Tongue (tissue), 2 donors: ENCODE measurements around the genes ADGRE1, INSR, KANK3 and HNRNPM.

DNA sequence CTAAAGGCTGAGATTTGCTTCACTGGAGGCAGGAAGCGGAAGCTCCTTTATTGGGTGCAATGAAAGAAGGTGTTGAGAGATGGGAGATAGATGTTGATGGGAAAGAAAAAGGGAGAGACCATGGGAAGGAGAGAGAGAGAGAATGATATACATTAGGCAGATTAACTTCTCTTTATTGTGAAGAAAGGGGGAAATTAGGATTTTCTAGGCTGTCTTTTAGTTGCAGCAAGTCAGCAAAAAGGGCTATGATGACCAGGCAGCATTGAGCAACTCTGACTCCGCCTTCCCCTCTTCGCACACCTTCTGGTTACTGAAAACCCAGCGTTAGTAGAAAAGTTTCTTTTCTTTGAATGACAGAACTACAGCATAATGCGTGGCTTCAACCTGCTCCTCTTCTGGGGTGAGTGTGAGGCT, at the start of gene ADGRE1:
Gene ADGRE1, plus strand, starts transcription at position 340 of the 414 bp plus-strand sequence.
- RAMPAGE, long total RNA: no peak

DNA sequence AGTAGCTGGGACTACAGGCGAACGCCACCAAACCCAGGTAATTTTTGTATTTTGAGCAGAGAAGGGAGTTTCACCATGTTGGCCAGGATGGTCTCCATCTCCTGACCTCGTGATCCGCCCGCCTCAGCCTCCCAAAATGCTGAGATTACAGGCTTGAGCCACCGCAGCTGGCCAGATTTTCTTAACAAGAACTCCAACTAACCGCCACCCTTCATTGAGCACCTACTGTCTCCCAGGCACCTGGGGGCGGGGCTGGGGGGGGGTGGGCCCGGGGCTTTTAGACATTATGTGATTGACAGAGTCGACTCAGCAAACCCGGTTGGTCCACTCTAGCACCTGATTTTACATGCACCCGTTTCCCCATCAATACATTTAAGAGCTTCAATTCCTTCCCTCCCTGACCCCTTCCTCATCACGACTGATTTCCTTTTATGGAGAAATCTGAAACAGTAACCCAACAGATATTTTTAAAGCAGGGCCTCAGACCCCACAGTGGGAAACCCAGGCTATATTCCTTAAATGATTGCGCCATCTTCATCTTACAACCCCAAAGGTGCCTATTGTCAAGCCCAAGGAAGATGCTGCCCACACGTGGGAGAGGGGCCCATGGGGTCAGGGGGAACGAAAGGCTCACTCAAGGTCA, 1.9 kb downstream of the INSR start:
- RAMPAGE, long total RNA: no peak

- RAMPAGE, long total RNA: no peak
These were observed at the start of gene INSR for GRCh38 chr19:7293712-7294706. INSR (minus strand) TSS chr19:7294414.

GRCh38 chr19:7355419-7355706, 6.6 kb downstream of the ARHGEF18 start:
- RAMPAGE, long total RNA: no peak

DNA sequence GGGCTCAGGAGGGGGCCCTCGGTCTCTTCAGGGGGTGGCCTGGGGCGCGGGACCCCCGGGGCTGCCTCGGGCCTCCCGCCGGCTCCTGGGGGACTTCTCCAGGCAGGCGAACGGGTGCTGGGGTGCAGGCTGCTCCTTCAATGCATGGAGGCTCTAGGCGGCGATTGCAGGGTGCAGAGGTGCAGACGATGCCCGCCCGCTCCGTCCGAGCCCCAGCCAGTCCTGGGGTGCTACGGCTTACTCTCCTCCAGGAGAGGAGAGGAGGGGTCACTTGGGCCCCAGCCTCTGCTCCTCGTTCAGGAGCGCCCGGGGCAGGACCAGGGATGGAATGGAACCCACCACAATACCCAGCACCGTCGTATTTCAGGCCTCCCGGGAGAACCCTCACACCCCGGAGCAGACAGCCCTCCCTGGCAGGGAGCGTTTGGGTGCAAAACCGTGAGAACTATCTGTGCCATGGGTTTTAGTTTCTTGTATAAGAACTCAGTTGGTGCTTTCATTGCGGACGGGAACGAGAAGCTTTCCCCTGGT, 46.6 kb downstream of the ARHGEF18 start:
- RAMPAGE, long total RNA: no peak

- RAMPAGE, long total RNA: no peak
These were observed 1.0 kb downstream of the ZNF358 start for GRCh38 chr19:7516879-7517367.

DNA sequence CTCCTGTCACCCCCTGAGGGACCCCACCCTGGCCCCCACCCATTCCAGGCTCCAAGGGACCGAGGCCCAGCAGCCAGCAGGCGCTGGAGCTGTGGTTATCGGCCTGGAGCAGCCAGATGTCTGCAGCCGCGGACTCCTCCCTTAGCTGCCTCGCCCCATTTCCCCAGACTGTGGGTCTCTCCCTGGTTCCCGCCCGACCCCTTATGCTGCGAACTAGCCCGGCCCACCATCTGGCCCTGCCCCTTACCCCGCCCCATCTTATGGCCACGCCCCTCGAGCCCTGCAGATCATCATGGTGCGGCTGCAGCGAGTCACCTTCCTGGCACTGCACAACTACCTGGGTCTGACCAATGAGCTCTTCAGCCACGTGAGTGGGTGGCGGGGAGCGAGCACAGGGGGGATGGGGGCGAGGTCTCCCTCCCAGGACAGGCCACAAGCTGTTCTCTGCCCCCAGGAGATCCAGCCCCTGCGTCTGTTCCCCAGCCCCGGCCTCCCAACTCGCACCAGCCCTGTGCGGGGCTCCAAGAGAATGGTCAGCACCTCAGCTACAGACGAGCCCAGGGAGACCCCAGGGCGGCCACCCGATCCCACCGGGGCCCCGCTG, 5.7 kb downstream of the PNPLA6 start:
- RAMPAGE, long total RNA: no peak

- RAMPAGE, long total RNA: no peak
These were observed 2.0 kb downstream of the CAMSAP3 start for GRCh38 chr19:7597582-7598103.

DNA sequence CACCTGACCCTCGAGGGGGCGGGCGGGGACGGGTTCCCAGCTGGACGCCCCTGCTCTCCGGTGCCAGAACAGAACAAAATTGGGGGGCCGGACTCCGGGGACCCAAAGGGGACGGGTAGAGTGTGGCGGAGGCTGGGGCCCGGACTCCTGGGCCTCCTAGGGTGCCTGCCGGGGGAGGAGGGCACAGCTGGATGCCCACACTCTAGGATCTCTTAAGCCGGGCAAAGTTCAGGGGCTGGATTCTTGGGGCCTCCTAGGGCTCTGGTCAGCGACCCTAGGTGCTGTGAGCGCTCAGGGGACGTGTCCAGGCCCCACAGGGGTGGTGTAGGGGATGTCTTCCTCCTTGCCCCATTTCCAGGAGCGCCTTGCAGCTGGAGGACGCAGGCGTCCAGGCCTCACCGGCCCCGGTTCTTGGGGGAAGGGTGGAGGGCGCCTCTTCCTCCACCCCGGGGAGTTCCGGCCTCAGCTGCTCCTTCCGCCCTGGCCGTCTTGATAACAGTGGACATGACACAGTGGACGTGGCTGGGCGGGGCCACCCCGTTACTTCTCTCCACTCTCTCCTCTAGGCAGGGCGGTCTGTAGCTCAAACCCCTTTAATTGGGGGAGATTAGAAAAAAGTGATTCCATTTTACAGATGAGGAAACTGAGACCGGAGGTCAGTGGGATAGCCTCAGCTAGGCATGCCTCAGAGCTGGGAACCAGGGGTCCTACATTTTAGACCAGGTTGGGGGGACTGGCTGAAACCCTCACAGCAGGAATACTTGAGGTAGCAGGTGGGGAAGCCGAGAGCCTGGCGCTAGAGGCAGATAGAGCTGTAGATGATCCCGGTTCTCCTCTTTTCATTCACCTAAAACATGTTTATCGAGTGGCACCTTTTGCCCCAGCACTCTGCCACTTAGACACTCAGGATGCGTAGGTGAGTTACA, 662 bp downstream of the STXBP2 start:
- RAMPAGE, long total RNA: no peak

- RAMPAGE, long total RNA: no peak
These were observed 1.4 kb downstream of the RETN start for GRCh38 chr19:7670064-7670742.

DNA sequence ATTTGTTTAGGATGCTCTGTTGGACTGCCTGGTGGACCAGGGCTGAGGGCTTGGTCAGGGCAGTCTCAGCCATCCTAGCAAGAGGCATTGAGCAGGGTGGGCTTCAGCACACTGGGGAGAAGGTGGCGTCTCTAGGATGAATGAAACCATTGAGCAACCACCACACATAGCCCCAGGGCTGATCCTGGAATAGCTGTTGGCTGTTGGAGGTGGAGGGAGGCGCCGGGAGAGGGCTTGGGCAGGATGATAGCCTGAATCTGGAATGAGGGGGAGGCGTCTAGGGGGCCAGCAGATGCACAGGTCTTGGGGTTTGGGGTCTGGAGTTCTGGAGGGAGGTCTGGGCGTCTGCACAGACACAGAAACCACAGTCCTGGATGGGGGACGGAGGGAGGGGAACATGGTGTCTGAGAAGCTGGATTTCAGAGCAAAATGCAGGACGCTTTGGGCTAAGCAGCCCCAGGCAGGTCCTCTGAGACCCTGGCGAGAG, 5.0 kb downstream of the TRAPPC5 start:
- RAMPAGE, long total RNA: no peak

DNA sequence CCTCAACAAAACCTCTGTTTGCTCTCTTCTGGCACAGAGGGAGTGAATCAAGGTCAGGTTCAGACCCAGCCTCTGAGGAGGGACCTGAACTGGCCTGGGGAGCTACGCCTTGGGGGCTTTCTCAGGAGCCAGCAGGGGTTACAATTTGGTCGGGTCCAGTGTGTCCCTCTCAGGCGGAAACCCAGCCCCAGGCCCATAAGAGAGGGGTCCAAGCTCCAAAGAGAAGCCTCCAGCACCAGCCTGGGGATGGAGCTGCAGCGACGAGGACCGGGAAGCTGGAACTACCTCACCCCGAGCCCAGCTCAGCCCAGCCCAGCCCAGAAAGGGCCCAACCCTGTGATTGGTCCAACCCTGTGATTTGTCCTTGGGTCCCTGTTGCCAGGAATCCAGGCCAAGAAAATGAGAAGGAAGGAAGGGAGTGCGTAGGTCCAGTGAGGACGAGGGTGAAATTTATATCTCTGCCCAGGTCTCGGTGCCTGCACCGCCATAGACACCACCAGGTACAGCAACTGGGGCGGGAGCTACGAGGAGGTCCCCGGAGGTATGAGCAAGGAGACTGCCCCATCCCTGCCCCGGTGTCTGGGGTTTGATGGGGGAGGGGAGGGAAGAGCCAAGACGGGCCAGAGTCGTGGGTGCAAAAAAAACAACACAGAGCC, 24.1 kb downstream of the CLEC4M start:
- RAMPAGE, long total RNA: no peak

DNA sequence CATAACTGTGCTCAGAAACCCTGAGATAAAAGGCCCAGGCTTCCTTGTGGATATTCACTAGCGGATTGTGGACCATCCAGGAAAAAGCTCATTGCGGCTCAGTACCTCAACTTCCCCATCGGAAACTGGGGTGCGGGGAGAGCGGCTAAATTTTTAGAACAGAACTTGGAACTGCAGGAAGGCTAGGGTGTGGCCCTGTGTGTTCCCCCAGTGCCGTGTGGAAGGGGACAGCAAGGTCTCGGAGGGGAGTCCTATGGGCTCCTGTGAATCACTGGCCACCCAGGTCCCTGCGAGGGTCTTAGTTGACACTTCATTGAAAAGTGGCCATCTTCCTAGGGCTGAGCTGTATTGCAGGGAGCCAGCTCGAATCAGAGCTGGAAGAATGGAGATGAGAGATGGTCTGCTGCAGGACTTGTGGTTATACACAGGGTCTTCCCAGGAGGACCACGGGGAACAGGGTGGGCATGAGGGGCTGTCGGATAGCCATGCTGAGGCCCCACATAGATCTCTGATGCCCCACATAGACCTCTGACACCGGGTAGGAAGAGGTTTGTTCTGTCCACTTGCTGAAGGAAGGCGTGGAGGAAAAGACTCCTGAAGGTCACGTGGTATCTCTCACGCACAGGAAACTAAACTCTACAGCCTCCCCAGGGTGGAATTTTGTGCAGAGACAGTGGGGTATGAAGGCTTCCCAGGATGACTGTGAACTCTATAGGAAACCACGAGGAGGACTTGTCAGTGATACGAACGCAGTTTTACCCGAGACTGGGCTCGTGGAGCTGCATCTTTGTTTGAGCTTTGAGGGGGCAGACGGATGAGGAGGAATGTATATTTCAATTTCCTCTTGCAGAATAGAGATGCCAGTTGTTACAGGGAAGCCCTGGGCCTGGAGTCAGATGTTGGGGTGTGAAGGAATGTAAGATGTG, 2.6 kb downstream of the EVI5L start:
- RAMPAGE, long total RNA: no peak

DNA sequence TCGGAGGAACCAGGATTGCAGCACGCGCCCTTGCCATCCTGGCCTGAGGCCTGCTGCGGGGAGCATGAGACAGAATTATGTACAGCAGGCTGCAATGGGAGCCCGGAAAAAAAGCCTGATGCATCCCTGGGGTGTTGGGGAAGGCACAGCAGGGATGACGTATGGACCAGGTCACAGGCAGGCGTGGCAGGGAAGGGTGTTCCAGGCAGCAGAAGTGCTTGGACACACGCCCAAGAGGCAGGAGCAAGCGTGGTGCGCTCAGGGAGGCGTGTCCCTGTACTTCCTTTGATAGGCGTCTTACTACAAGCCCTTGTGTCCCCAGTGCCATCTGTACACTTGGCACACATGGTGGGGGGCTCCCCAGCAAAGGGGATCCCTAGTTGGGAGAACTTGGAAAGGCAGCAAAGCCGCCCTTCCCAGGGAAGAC, 3.4 kb downstream of the EVI5L start:
- RAMPAGE, long total RNA: no peak

DNA sequence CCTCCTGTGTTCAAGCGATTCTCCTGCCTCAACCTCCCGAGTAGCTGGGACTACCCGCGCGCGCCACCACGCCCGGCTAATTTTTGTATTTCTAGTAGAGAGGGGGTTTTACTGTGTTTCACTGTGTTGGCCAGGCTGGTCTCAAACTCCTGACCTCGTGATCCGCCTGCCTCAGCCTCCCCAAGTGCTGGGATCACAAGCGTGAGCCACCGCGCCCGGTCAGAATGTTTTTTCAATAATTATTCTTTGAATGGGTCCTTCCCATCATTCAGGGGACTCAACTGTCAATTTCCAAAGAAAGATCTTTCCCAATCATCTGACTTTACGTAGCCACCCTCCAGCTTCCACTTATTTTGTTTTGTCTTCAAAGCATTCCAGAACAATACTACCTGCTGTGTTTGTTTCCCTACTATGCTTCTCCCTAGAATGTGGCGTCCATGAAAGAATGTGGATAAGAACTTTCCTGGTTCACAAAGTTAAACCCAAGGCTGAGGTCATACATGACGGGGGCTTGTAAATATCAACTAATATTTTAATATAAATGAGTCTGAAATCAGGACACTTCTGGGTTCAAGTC, 1.2 kb downstream of the NDUFA7 start:
- RAMPAGE, long total RNA: no peak

GRCh38 chr19:8322424-8322549, 991 bp downstream of the RPS28 start:
- RAMPAGE, long total RNA: no peak

DNA sequence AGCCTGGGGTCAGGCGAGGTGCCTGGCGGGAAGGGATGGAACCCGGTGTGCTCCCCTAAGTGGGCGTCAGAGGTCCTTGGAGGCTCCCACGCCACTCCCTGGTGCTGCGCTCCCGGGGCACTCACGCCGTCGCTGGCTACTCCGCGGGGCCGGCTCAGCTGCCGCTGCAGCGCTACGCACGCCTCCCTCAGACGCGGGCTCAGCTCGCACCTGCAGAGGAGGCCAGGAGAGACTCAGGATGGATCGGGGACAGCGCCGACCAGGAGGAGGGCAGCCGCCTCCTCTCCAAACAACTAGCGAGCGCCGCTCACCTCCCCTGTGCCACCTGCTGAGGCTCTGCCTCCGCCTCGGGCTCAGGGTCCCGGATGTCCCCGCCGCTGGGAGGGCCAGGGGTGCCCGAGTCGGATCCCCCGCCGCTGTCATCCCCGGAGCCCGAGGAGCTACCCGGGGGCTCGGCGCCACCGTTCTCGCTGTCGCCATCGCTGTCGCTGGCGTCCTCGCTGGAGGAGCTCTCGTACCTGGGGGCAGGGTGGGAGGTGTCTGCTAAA, 9.4 kb downstream of the KANK3 start:
- RAMPAGE, long total RNA: no peak

- RAMPAGE, long total RNA: no peak
These were observed at the start of gene KANK3 for GRCh38 chr19:8343067-8343754. KANK3 (minus strand) TSS chr19:8343262.

GRCh38 chr19:8396528-8397600, 6.7 kb downstream of the RAB11B start:
- RAMPAGE, long total RNA: no peak

DNA sequence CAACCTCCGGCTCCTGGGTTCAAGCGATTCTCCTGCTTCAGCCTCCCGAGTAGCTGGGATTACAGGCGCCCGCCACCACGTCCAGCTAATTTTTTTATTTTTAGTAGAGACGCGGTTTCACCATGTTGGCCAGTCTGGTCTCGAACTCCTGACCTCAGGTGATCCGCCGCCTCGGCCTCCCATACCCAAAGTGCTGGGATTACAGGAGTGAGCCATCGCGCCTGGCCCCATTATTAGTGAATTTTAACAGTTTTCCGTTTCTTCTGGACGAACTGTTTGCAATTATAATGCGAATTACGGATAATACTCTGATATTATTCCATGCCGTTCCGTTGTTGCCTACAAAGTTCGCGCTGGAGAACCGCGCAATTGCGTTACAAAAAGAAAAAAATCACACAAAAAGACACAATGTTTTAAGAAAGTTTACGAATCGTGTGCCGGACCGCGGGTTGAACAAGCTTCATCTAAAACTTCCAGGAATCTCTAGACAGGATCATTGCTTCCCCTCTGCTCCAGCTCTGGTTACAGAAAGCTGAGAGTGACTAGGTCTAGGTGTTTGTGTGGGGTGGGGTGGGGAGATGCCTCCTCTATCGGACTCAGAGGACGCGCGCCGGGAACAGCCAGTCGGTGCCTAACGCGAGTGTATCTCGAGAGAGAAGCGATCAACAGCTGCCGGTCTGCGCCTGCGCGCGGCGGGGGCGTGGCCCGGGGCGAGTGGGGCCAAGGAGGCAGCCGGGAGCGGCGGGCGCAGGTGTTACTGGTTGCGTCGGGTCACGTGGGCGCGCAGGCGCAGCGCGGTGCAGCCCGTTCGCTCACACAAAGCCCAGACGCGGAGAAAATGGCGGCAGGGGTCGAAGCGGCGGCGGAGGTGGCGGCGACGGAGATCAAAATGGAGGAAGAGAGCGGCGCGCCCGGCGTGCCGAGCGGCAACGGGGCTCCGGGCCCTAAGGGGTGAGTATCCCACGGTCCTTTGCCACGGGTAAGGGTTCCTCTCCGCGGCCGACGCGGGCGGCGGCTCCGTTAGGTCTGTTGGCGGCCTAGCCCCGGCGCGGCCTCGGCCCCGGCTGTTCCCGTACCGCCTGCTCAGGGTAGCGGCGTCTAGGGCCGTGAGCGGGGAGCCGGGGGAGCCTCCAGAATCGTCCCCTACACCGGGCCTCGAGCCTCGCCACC, at the start of gene HNRNPM:
Gene HNRNPM, plus strand, starts transcription at position 815 of the 1,170 bp plus-strand sequence.
- RAMPAGE, long total RNA: start-site peak on the plus strand centred at position 827 of the sequence, 29 bp wide, 220 and 112 reads in 2 replicates